Epithelial cell of esophagus (primary cell): ENCODE measurements around a stretch of chr17.

- RRBS = no CpG with 5 or more reads among the region's 19 CpGs
Observed at GRCh38 chr17:49708631-49709410, 1.1 kb upstream of the SLC35B1 start.

- RRBS = 0% methylated on average over 1 of the region's 17 CpGs
Observed at GRCh38 chr17:50094106-50094612, 992 bp upstream of the PDK2 start.

DNA sequence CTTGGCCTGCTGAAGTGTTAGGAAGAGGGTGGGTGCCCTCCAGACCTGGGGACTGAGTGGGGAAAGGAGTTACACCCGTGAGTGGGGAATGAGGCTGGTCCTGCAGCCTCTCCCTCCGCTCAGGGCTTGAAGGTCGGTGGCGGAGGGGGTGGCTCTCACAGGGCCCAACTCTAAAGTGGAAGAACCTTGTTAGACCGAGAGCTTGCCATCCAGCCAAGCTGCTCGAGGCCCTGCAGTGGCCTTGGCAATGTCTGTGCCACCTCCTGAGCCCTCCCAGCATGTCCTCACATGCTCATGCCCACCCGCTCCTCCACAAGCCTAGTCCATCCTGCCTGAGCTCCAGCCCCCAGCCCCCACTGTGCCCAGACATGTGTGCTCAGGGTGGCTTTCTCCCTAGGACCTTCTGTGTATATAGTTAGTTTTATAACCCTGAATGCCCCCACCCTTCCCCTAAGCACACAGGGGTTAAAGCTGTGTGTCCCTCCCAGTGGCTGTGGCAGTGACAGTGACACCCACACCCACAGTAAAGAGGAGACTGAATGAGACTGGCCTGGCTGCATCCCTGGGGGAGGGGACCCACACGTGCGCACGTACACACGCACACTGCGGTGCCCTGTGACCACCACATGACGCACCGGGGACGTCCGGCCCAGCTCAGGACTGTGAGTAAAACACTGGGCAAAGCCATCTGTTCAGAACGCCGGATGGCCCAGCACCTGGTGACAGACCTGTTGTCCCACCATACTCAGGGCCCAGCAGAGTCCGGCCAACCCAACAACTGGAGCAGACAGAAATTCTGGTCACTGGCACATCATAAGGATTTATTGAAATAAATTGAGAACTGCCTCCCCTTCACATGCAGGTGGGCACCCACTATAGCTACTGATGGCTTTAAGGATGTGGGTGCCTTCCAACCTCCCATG is 15.6 kb downstream of the PDK2 start:
- RRBS = 75% methylated on average over 3 of the region's 19 CpGs

DNA sequence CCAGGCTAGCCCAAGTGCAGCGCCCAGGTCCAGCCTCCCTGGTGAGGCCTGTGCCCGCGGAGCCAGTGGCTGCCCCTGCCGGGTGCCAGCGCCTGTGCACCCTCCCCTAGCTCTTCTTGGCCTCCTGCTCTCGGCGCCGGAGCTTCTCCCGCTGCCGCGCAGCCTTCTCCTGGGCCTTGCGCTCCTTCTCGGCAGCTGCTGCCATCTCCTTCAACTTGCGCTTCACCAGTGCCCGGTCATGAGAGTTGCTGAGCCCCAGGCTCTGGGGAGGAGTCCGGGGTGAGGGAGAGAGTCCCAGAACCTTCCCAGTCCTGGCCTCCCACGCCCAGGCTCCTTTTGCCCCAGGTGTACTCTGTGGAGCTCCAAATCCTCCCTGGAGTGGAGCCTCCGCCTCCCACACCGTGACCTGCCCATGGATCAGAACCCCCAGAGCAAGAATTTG is 17.2 kb downstream of the SAMD14 start:
- RRBS = 70% methylated on average over 10 of the region's 19 CpGs

- RRBS = 89% methylated on average over 6 of the region's 11 CpGs
Observed at GRCh38 chr17:50139264-50139698, 9.3 kb upstream of the SAMD14 start.

DNA sequence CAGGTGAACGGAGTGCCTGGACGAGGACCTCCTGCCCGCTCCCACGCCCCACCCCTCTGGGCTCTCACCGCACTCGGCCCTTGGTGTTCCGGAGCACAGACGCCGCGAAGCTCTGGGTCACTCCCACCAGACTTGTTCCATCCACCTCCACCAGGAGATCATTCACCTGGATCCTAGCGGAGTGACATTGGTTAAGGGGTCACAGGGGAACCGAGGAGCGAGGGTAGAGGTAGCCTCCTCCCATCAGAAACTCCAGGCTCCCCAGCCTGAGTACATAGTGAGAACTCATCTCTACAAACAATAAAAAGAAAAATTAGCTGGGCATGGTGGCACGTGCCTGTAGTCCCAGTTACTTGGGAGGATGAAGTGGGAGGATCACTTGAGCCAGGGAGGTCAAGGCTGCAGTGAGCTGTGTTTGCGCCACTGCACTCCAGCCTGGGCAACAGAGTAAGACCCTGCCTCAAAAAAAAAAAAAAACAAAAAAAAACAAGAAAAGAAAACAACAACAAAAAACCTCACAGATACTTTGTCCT is 9.2 kb downstream of the PPP1R9B start:
- RRBS = no CpG with 5 or more reads among the region's 15 CpGs

GRCh38 chr17:50147273-50147780 is 3.1 kb downstream of the PPP1R9B start:
- RRBS = no CpG with 5 or more reads among the region's 9 CpGs

DNA sequence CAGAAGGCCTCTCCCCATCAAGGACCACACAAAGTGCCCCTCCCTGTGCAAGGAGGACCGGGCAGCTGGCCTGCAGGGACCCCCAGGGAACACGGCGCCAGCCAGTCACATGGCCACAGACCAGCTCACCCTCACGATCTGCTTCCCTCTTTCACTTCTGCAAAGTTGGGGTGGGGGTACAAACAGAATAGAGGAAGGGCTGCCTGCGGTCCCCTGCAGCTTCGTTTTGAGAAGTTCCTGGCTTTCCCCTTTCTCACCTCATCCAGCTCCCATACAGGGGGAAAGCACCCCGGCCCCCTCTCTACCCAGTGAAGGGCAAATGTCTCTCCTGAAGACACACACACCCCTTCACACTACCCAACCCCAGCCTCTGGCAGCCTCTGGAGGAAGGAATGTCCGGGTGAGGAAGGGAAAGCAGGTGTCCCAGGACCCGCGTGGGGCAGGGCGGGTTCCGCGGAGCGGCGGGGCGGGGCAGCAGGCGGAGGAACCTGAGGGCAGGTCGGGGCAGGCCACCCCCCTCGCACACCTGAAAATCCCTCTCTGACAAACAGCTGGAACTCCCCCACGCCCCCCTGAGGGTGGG is 2.0 kb downstream of the PPP1R9B start:
- RRBS = no CpG with 5 or more reads among the region's 20 CpGs

GRCh38 chr17:50149710-50150650 is 497 bp downstream of the PPP1R9B start:
- RRBS = 2% methylated on average over 30 of the region's 121 CpGs

- RRBS = no CpG with 5 or more reads among the region's 6 CpGs
Observed at GRCh38 chr17:50151348-50151584, 789 bp upstream of the PPP1R9B start.

DNA sequence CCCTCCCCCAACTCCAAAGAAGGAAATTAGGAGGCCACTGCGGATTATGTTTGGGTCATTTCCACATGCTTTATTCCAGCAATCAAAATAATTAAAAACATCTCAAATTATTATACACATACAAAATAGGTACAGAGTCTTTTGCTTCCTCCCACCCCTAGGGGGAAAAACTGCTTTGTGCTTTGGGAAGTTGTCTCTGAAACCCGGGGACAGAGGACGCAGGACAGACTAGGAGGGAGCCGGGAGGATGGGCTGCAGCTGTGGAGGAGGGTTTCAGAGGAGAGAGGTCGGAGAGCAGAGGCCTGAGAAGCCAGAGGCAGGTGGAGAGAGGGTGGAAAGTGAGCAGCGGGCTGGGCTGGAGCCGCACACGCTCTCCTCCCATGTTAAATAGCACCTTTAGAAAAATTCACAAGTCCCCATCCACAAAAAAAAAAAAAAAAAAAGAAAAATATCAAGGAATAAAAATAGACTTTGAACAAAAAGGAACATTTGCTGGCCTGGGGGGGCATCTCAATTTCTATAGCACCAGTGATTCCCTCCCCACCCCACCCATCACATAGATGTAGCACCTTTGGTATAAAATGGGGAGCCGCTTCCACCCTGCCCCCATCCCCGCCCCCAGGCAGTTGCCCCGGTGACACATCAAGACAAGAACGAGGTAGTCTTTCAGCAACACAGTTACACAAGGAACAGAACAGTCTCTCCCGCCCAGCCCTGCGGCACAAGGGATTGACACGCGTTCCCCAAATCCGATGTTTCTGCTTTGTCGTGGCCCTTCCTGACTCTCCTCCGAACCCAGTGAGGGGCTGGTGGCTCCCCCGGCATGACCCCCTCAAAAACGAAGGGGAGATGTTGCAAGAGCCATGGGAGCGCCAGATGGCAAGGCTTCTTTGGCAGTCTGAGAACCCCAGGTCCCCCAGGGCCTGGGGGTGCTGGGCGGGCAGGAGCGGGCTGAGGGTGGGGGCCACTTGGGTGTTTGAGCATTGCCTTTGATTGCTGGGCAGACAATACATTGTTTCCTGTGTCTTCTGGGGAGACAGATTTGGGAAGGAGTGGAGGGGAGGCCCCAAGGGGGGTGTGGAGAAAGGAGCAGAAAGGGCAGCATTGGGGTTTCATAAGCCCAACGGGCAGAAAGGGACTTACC is 17.0 kb downstream of the COL1A1 start:
- RRBS = 79% methylated on average over 2 of the region's 25 CpGs

DNA sequence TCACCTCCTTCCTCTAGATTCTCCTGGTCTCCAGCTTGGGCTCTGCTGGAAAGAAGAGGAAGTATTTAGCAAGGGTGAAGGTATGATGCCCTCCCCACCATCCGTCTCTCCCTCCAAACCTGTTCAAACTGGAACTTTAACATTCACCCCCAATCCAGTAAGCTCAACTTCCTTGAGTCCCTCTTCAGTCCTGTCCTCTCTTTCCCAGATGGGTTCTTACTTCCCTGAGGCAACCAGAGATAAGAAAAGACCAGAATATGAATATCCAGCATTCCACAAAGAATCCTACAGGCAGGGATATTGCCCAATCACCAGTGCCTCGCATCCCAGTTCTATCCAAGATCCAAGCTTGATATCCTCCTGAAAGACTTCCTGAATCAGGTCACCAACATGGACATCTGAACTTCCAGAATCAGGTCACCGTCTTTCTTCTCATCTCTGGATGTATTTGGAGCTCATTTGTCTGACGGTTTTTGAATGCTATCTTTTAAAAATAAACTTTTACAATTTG is 13.5 kb upstream of the COL1A1 start:
- RRBS = no CpG with 5 or more reads among the region's 4 CpGs

DNA sequence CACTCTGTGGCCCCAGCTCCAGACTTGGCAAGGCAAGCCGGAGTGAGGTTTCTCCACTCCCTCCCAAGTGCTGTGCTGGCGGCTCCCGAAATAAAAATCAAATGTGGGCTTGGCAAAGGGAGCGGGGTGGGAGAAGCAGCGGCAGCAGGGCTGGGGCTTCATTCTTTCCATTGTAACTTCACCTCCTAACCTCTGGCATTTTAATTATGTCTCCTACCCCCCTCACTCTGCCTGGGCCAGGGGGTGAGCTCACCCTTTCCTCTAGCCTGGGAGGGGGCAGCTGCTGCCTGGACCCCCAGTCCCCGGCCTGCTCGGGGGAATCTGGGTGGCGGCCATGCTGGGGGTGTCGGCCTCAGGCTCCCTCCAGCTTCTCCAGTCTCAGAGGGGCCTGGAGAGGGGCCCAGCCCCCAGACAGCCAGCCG is 14.5 kb upstream of the TMEM92 start:
- RRBS = no CpG with 5 or more reads among the region's 10 CpGs

- RRBS = no CpG with 5 or more reads among the region's 5 CpGs
Observed at GRCh38 chr17:50263430-50264002, 10.8 kb upstream of the TMEM92 start.

- RRBS = no CpG with 5 or more reads among the region's 5 CpGs
Observed at GRCh38 chr17:50268790-50269274, 5.4 kb upstream of the TMEM92 start.

DNA sequence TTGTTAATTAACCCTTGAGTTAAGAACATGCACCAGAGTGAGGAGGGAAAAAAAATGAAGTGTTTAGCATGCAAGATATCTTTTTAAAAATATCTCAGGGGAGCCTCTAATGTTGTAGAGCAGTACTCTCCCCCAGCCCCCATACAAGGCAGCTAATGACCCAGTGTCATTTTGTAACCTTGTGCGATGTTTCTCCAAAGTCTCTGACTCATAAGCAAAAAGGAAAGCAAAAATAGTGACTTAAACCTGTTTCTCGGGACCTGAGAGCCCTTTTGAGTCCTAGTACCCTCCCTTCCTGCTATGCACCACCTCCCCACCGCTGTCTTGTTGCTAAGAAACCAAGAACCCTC is 2.8 kb downstream of the MYCBPAP start:
- RRBS = no CpG with 5 or more reads among the region's 3 CpGs

DNA sequence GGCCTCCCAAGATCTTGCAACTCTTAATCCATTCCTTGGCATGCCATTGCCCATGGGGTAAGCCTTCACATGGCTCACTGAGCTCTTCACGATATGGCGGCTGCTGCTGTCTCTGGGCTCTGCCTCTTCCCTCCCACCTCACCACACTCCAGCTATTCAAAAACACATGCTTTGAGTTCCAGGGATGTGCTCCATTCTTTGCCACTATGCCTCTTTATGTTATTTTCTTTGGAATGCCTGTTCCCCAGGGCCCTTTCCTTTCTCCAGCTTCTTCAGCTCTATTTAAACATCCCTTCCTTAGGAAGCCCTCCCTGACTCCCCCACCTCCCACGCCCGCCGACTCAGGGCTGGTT is 6.6 kb downstream of the MYCBPAP start:
- RRBS = no CpG with 5 or more reads among the region's 5 CpGs

- RRBS = 0% methylated on average over 3 of the region's 29 CpGs
Observed at GRCh38 chr17:50542369-50543397, 4.3 kb upstream of the SPATA20 start.

DNA sequence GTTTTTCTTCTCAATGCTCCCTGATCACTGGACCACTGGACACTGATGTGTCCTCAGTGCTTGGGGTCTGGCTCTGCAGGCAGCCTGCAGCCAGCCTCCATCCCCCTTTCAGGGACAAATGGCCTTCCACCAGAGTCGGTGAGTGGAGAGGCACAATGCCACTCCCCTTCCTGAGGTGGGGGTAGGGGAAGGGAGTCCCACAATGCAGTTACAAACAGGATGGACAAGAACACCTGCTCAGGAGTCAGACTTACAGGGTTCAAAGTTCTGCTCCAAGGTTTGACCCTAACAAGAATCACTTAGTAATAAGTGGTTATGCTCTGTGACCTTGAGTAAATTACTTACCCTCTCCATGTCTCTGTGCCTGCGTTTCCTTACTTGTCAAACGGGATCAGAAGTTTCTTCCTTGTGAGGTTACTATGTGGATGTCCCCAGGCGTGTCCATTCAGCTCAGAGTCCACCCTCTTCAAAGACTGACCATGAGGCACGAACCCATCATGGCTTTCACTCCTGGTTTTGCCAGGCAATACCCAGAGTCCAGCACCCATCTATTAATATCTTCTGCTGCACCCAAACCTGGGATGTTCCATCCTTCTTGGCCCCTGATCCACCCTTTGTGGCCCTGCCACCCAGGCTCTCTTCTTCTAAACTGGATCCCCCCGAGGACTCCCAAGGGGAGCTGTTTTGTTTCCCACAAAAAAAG is 3.4 kb upstream of the SPATA20 start:
- RRBS = no CpG with 5 or more reads among the region's 6 CpGs

DNA sequence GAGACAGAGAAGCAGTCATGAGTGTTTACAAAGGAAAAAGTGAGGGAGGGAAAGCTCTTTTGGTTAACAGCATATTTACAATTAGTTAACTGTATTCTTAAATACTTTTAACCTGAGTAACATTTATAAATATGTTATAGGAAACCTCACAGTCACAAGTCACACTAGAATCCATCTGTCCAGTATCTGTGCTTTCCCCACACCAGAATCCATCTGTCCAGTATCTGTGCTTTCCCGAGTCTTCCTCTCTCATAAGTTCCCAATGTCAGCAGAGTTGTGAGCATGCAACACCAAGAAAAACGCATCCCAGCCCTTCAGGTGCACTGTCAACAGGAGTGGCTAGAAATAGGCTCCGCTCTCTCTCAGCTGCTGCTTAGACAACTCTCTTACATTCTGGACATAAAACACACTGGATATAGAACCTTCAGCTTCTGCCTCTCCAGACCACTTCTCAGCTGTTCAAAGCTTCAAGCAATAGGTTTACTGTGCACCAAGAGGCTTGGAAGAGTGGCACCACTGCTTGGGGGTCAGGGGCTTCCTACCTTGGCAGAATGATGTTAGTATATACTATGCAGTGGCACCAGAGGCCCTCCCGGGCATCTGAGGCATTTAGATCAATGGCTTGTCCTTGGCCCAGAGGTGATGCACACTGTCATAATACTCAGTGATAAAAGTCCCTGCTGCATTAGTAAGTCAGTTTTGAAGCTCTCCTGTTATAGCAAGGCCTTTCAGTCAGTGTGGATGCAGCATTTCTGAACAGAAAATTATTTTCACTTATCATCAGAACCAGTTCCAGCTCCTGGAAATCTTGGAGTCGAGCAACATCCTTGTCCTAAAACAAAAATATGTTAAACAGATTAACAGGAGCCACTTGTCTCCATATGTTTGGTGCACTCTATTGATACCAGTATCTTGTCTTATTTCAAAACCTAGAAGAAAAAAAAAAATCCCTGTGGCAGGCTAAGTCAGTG is 12.1 kb downstream of the ANKRD40 start:
- RRBS = no CpG with 5 or more reads among the region's 5 CpGs